BE2C (cell line): ENCODE data around the genes CACNA2D3 and ARHGEF3.

- RRBS, result no CpG with 5 or more reads among the region's 1 CpG
These were observed 16.2 kb upstream of the CACNA1D start for GRCh38 chr3:53477891-53478842.

GRCh38 chr3:53494757-53494878 lies 207 bp downstream of the CACNA1D start:
- RRBS, result under 1% methylated on average over 6 of the region's 13 CpGs

DNA sequence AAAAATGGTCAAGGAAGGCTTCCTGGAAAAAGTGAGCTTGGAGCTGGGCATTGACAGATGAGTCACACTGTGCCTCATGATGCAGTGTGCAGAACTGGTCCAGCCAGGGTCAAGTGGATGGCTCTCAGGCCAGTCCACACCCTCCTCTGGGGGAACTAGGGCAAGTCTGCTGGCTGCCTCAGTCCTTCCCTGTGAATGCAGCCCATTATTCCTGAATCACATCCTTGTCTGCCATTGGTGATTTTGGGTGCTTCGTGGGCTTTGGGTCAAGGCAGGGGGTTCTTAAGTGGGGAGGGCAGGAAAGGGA lies 76.4 kb downstream of the CACNA1D start:
- RRBS, result no CpG with 5 or more reads among the region's 1 CpG

DNA sequence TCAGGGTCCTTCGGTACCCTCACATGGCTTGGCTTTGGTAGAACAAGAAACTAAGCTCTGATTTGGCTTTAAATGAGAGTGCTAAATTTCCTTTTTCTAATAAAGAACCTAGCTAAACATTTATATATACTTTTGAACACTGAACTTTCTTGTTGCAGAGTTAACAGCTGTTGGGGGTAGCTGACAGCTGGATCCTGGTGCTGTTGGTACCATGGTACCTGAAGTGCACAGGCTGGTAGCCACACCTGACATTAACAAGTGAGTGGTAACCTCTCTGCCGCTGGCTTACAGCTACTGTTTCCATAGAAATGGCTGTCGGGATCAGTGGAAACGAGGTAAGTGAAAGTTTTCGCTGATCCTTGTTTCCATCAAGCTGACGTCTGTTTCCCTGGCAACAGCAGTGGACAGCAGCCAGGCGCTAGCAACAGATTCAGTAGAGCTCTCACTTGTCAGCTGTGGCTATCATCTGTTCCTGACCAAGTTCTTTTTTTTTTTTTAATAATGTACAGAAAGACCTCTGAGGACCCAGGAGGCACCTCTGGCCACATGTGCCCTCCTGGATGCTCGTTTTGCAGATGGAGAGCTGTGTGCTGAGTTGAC lies 166.3 kb downstream of the CHDH start:
- RRBS, result no CpG with 5 or more reads among the region's 8 CpGs

GRCh38 chr3:53816013-53816842 lies 30.0 kb downstream of the CHDH start:
- RRBS, result no CpG with 5 or more reads among the region's 13 CpGs

- RRBS, result no CpG with 5 or more reads among the region's 11 CpGs
These were observed 1.7 kb downstream of the CHDH start for GRCh38 chr3:53844170-53845345.

- RRBS, result 2% methylated on average over 48 of the region's 108 CpGs
These were observed 468 bp upstream of the CACNA2D3 start for GRCh38 chr3:54121643-54122524.

- RRBS, result under 1% methylated on average over 10 of the region's 59 CpGs
These were observed at the start of gene CACNA2D3 for GRCh38 chr3:54122525-54122899. Gene CACNA2D3, plus strand, starts transcription at chr3:54122552.

DNA sequence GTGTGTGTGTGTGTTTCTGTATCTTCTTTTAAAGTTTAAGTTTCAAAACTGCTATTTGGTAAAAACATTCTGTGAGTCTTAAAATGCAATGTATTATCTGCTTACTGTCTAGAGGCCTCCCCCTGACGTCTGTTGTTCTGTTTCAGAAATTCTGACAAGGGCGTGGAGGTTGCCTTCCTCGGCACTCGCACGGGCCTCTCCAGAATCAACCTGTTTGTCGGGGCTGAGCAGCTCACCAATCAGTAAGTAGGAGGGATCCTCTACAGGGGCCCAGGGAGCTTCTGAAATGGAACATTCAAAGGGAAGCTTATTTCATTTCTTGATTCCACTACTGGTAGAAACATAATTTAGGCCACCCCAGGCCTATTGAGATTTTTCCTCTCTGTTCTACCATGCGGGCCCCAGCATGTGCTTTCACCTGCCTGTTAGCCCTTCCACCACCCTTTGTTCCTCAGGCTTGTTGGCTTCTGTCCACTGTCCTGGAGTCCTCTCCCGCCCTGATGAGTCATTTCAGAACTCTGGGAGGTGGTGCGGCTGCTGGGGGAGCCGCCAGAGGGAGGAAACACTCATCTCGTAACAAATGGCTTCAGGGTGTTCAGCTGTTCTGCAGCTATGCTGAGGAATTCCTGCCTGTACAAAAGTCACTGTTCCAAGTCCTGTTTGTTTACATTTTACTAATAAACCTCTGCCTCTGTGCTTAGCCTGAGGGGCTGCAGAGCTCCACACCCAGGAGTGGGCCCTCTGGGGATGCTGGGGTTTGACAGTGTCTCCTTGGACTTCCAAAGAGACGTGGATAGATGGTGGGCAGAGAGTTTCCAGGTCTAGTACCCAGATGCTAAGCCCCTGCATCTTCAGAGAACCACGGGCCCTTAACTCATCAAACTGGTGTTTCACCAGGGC lies 36.4 kb downstream of the LRTM1 start:
- RRBS, result no CpG with 5 or more reads among the region's 13 CpGs

- RRBS, result no CpG with 5 or more reads among the region's 7 CpGs
These were observed 41.6 kb downstream of the WNT5A start for GRCh38 chr3:55445482-55445925.

- RRBS, result no CpG with 5 or more reads among the region's 4 CpGs
These were observed 3.1 kb upstream of the WNT5A start for GRCh38 chr3:55490120-55490690.

- RRBS, result no CpG with 5 or more reads among the region's 13 CpGs
These were observed 84.9 kb upstream of the WNT5A start for GRCh38 chr3:55571875-55572463.

GRCh38 chr3:55624034-55624839 lies 137.1 kb upstream of the WNT5A start:
- RRBS, result no CpG with 5 or more reads among the region's 9 CpGs

GRCh38 chr3:56758493-56759085 lies 43.2 kb downstream of the ARHGEF3 start:
- RRBS, result no CpG with 5 or more reads among the region's 3 CpGs

DNA sequence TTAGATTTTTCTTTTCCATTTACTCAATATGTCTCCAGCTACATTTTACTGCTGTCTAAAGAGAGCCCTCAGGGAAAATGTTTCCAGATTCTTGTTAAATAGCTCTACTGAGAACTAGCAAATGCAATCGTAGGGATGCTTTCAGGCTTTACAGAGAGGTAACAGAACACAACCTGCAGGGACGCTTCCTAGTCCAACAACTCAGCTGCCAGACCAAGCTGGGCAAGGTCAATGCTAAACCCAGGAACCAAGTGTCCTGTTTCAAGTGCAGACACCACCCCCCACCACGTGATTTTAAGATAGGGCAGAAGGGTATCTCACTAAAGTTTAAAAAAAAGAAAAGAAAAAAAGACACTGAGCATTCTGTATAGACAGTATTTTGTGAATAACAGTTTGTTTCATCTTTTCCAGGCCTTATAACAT lies 25.1 kb downstream of the ARHGEF3 start:
- RRBS, result no CpG with 5 or more reads among the region's 3 CpGs

DNA sequence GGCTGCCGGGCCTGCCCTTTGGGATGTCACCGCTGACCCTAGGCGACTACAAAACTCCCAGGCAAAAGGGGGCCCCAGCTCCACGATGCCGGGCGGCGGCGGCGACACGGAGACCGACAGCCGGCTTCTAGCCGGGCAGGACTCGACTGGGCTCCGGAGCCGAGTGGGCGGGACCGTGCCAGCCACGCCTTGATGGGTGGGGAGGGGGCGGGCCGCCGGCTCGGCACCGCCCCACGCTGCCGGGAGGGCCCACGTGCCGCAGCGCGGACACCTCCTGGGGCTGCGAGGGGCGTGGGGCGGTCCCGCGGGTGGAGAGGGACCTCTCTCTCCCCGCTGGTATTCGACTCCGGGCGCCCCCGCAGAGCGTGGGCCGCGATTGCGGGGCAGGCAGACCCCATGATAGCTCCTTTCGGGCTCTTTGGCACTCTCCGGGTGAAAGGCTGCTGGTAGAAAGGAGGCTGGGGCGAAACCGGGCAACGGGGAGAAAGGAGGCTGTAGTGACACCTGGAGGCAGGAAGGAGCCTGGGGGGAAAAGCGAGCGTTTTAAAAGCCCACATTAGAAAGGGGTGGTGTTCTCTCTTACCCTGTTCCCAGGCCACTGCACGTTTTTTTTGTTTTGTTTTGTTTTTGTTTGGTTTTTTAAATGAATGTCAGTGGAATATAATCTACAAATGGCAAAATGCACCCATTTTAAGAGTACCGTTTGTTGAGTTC lies at the start of gene ARHGEF3:
Gene ARHGEF3 (minus strand): TSS at position 148 of the 714 bp plus-strand sequence.
- RRBS, result 1% methylated on average over 28 of the region's 53 CpGs

GRCh38 chr3:56976584-56977742 lies 83.5 kb upstream of the SPATA12 start:
- RRBS, result no CpG with 5 or more reads among the region's 9 CpGs

GRCh38 chr3:57007208-57007975 lies 53.1 kb upstream of the SPATA12 start:
- RRBS, result no CpG with 5 or more reads among the region's 12 CpGs

- RRBS, result no CpG with 5 or more reads among the region's 9 CpGs
These were observed 42.9 kb upstream of the SPATA12 start for GRCh38 chr3:57017522-57018031.

DNA sequence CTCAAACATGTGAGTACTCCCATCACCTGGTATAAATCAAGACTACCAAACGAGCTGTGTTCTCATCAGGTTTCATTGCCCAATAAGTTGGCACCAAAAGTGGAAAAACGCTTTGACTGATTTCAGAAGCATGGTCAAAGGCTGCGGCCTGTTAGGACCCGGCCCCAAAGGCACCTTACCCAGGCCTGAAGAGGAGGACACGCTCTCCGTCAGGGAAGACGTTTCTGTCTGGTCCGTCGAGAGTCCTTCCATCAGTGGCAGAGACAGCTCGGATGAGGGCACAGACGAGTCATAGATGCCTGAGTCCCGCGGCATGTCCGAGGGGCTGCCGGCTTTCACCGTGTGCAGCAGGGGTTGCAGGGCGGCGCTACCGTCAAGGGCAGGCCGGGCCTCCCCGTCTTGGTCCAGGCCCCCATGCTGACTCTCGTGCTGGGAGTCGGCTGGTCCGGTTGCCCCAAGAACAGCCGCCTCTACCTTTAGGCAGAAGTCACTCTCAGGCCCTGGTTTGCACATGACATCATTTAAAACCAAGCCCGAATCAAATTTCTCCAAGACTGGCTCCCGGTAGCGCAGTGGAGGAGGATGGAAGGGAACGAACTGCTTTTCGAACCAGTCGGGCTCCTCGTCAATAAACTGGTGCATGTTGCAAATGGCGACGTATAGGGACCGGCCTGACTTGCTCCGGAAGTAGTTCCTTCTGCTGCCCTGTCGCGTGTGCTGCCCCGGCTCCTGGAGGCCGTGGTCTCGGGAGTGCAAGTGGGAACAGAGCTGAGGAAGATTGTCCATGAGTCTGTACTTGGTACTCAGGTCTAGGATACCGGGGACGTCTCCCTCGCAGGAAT lies 37.2 kb downstream of the SPATA12 start:
- RRBS, result 95% methylated on average over 22 of the region's 44 CpGs